SJSA1 (cell line): Measurements from ENCODE around the genes EPB41 and LAPTM5.

- RAMPAGE, long total RNA, result no peak
Observed at GRCh38 chr1:28640947-28641294, 1.9 kb downstream of the TAF12 start.

DNA sequence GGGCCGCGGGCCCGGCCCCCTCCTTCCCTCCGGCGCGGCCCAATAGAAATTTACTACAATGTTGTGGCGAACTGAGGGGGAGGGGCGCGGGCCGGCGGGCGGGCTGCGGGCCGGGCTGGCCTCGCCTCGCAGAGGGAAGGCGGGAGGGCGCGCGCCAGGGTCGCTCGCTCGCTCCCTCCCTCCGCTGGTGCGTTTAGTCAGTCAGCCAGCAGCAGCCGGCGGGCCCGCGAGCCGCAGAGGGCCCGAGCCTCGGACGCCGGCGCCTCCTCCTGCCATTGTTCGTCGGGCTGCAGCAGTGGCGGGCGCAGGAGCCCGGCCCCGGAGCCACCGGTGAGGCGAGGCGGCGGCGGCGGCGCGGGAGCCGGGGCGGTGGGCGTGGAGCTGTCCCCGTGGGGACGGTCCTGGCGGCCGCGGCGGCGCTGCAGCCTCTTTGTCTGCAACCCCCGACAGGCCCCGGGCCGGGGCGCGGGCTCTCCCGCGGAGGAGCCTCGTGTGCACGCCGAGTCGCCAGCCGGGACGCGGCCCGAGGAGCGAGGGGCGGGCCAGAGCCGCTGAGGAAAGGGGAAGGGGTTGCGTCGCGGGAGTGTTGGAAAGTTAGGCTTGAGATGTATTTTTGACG lies at the start of gene EPB41:
EPB41 (plus strand) TSS at position 131 of the 619 bp plus-strand sequence.
- RAMPAGE, long total RNA, result no peak

DNA sequence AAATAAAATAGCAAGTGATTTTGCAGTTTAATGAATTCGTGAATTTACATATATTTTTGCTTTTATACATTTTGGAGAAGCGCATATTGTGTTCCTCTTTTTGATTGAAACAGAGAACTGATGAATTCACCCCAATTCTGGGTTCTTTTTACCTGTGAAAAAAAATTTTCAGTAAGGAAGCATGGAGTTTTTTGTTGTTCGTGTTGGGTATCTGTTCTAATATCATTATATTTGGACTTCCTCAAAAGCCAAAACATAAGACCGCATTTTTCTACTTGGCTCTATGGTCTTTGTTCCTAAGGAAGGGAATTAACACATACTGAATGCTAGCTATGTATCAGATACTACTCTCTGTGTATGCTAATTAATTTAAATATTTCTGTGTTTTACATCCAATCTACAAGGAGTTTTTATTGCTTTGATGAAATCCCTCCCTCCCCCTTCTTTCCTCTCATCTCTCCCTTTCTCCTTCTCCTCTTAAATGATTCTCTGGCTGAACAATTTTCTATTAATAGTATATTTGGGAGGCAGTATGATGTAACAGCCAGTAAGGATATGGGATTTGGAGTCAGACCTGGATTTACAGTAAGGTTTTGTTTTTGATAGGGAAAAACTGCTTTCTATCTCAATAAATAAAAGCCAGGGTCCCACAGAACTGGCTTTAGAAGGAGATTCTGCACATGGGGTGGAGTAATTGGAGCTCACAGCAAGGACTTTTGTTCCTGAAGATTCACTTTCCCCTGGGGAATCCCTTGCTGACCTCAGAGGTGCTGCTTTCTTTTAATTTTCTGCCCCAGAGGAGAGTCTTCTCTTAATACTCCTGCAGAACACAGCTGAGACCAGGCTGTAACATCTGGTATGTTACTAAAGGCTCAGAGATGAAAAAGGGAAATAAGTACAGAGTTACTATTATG lies 13.1 kb downstream of the EPB41 start:
- RAMPAGE, long total RNA, result no peak

DNA sequence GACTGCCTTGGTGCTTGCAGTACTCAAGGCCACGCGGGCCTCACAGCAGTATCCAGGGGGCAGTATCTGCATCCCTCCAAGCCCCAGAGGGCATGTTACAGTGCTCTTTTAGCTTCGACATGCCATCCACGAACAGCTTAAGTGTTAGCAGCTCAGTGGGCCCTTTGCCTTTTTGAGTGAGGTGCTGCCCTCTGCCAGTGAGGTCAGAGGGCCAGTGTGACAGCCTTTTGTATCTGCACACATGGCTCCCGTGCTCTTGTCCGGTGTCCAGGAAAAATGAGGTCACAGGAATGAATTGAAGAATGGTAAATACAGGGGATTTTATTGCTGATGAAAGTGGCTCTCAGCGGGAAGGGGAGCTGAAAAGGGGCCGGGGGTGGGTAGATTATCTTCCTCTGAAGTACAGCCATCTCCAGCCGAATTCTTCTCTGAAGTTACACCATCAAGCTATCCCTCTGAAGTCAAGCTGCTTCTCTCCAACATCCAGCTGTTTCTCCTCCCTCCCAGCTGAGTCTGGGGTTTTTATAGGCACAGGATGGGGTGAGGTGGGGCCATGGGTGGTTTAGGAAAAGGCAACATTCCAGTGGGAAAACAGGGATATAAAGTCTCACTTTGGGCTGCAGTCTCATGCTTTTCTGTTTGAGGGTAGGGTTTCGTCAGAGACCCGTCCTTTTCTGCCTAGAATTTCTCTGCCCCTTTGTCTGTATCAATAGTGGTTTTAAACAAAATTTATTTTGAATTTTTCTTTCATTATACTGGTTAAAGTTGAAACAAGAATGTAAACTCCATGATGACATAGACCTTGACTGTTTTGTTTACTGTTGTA lies 69.5 kb downstream of the EPB41 start:
- RAMPAGE, long total RNA, result no peak

DNA sequence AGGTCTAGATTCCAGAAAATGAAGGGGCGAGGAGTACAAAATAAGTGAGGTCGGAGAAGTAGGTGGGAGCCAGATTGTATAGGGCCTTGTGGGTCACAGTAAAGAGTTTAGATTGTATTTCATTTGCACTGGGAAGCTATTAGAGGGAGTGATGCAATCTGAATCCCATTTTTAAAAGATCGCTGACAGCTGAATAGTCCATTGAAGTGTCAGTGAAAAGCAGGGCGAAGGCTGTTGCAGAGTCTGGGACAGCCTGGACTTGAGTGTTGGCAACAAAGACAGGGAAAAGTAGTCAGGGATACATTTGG lies 80.2 kb downstream of the TMEM200B start:
- RAMPAGE, long total RNA, result no peak

- RAMPAGE, long total RNA, result no peak
Observed at GRCh38 chr1:29178718-29179374, 2.9 kb downstream of the SRSF4 start.

DNA sequence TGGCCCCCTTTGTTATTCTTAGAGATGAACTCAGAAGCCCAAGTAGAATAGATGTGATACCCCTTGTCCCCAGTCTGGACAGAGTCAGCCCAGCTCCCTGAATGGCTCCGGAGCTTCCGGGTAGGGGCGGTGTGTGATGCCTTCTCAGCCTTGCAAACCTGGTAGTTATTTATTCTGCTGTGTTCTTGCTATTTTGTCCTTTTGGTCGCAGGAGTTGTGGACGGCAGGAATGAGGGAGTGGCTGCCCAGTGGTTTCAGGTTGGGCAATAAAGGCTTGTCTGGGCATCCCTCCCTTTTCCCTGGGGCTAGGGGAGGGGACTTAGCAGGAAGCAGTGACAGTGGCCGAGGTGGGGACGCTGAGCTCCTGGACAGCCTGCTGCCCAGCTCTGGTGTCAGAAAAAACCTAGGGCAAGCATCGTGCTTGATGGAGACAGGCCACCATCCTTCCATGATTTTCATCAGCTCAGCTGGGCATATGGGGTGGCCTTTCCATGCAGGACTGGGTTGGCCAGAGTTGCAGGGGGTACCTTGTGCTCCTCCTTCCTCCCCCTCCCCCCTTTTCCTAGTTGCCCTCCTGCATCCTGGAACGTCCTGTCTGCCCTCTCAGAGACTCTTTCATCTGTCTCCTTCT lies 2.9 kb downstream of the PTPRU start:
- RAMPAGE, long total RNA, result no peak

DNA sequence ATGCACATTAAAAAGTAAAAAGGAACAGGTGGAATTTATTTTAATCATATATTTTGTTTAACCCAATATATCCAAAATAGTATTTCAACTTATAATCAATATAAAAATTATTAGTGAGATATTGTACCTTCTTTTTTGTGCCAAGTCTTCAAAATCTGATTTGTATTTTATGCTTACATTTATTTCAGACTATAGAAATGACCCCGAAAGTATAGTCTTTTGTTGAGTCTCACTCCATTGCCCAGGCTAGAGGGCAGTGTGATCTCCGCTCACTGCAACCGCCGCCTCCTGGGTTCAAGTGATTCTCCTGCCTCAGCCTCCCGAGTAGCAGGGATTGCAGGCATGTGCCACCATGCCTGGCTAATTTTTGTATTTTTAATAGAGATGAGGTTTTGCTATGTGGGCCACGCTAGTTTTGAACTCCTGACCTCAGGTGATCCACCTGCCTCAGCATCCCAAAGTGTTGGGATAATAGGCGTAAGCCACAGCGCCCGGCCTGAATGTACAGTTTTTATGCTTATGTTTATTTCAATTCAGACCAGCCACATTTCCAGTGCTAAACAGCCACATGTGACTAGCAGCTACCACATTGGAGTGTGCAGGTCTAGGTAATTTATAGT lies 674.6 kb downstream of the PTPRU start:
- RAMPAGE, long total RNA, result no peak

DNA sequence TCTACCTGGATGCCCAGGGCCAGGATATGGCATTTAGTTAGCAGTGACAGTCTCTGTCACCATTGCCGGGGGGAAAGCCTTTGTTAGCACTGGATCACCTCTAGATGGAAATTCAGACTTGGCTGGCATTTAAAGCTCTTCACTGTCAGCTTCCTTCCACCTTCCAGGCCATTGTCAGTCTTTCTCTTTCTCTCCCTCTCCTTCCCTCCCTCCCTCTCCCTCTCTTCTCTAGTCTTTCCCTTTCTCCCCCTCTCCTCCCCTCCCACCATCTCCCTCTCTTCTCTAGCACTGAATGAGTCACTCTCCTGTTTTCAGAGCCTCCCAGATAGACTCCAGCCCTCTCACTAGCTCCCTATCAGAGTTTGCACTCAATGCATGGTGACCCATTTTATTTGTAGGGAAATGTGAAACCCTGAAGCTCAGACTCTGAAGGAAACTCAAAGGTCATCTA lies 4.3 kb upstream of the MATN1 start:
- RAMPAGE, long total RNA, result no peak

DNA sequence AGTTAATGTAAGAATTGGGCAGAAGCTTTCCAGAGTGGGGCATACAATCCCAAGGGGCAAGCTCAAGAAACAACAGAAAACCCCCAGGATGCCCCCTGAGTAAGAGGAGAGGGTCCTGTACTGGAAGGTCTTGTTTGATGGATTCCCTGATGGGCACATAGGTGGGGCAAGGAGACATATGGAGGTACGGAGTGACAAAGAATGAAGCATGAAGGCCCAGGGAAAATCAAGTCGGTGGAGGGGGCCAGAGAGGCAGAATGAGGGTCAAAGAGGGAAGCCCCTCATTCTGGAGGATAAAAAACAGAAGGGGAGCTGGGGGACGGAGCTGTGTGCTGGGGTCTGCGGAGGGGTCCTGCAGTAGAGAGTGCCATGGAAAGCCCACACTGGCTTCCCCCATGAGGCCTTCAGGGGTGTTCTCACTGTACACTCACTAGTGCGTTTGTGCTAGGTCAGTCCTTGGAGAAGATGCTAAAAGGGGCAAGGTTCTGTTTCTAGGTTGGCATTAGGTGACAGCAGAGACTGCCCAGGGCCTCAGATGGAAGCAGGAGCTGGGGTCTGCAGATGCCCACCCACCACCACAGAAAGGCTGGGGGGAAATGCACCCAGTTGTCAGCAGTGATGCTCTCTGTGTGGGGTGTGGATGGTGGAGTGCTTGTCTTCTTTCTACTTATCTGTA lies 12.5 kb upstream of the MATN1 start:
- RAMPAGE, long total RNA, result no peak

DNA sequence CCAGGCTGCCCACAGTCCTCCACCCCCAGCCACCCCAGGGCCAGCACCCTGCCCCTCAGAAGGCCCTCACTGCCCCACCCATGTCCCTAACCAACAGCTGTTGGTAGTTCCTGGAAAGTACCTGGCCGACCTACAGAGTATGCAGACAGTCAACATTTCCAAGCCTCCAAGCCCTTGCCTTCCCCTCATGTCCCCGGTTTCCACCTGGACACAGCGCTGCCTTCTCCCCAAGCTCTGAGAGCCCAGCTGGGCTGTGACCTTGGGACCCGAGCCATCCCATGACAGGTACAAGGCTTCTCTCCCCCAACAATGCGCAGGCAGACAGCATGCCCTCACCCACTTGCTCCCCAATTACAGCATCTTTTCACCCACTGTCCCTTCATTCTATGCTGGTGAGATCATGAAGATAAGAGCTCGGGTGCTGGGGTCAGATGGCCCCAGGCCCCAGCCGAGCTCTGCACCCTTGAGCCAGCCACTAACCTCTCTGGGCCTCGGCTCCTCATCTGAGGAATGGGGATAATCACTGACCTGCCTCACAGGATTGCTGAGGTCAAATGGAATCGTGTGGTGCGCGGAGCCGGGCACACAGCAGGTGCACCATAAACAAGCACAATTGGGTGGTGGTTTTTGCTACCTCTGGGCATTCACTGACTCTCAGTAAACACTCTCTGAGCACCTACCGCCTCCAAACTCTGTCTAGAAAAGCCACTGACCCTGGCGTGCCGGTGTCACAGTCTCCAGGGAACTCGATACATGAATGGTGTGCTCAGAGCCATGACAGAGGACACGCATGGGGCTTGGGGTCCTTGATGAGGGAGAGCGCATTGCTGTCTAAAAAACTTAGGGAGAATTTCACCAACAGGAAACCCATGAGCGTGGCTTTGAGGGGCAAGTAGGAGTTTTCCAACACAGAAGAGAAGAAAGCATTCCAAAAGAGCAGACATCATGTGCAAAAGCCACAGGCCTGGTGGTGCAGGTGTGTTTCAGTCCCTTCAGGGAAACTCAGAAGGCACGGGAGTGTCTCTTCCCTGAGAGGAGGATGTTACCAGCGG lies 11.0 kb downstream of the LAPTM5 start:
- RAMPAGE, long total RNA, result no peak

DNA sequence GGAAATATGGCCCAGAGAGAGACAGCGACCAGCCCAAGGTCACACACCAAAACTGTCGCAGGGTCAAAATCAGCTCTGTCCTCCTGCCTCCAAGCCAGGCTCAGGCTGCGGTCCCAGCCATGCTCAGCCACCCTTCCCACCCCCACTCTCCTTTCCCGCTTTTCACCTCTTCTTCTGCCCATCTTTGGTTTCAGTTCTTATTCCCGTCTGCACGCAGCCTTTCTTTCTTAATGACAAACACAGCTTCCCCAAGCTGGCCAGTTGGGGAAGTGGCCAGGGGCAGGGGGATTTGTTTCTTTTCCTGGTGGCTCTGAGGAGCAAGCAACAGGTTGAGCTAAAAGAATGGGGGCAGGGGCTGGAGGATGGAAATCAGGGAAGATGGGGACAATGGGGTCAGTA lies 10.2 kb downstream of the LAPTM5 start:
- RAMPAGE, long total RNA, result no peak

- RAMPAGE, long total RNA, result no peak
Observed at GRCh38 chr1:30755490-30756095, 2.0 kb downstream of the LAPTM5 start.

- RAMPAGE, long total RNA, result no peak
Observed at GRCh38 chr1:30756534-30757541, 736 bp downstream of the LAPTM5 start.

DNA sequence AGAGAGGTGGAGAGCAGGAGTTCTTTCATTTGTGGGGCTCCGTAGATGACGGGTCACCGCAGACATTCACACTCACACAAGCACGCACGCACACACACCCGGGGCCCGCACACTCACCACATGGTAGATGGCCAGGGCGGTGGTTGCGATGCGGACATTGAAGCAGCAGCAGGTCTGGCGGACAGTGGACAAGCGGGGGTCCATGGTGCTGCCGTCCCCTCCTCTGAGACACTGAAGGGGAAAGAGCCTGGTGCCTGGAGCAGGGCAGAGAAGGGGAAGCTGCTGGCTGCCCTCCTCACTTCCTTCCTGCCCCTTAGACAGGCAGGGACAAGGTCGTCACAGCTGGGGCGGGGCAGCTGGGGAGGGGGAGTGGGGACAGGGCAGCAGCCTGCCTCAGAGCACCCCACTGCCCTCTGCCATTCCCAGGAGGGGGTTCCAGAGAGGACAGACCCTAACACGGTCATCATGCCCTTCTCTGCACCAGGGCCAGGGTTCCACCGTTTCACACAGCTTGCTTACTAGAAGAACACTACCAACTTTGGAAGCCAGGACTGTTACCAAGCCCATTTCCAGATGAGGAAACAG lies at the start of gene LAPTM5:
LAPTM5 (minus strand) TSS at position 233 of the 585 bp plus-strand sequence.
- RAMPAGE, long total RNA, result no peak

DNA sequence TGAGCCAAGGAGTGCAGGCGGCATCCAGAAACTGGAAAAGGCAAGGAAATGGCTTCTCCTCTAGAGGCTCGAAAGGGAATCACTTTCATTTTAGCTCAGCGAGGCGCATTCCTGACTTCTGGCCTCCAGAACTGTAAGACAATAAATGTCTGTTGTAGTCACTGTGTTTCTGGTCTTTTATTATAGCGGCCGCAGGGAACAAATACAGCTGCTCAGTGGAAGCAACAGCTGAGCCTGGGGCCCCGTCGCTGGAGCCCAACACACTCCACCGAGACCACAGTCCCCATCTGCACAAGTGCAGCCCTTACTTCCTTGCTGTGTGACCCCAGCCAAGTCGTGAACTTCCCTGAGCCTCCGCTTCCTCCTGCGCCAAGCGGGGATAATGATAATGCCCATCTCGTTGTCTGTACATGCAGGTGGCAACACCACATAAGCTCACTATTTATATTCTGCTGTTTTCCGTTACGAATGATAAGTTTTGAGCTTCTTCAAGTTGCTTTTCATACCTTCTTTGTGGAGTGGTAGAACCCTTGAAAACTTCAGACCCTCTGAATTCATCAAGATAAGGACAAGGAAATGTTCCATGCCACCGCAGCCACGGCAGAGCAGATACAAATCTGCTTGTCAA lies 3.1 kb upstream of the LAPTM5 start:
- RAMPAGE, long total RNA, result no peak

- RAMPAGE, long total RNA, result no peak
Observed at GRCh38 chr1:30968067-30968326, 59.4 kb upstream of the SDC3 start.

- RAMPAGE, long total RNA, result no peak
Observed at GRCh38 chr1:30994901-30995450, 70.5 kb downstream of the PUM1 start.

DNA sequence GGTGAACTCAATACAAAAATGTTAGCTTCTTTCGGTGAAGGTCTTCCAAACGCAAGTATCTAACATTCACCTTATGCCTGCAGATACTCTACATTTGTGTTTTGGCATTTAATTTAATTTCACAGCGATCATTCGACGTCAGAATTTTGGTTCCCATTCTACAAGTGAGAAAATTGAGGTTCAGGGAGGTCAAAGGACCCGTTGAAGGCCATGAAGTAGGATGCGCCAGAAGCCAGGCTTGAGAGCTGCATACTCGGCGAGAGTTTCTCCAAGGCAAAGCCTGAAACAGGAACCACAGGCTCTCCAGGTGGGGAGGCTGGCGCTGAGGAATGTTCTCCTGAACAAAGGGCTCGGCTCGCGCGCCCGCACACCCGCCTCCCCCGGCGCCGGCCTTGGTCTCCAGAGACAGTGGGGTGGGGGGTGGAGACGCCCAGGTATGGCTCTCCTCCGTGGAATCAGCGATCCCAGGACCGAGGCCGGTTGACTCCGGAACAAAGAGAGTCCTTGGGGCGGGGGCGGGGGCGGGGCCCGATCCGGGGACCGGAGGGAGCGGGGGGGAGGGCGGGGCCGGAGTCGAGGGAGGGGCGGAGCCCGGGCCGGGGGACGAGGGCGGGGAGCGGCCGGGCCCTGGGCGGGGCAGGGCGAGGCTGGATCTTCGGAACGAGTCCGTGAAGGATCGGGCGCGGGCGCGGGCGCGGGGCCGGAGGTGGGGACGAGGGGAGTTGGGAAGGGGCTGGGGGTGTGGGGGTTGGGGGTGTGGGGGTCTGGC lies 85.1 kb downstream of the NKAIN1 start:
- RAMPAGE, long total RNA, result no peak

DNA sequence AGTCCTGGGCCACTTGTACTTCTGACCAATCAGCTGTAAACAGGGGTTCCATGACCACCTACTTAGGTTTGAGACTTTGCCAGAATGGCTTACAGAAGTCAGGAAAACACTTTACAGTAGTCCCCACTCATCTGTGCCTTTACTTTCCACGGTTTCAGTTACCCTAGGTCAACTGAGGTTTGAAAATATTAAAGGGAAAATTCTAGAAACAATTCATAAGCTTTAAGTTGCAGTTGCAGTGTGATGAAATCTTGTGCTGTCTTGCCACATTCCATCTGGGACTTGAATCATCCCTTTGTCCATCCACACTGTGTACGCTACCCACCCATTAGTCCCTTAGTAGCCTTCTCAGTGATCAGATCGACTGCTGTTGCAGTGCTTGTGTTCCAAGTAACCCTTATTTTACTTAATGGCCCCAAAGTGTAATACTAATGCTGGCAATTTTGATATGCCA lies 30.5 kb downstream of the ZCCHC17 start:
- RAMPAGE, long total RNA, result no peak